M059J (cell line): ENCODE measurements around the genes UQCC5 and ITIH4.

- RAMPAGE, long total RNA, result no peak
Observed at GRCh38 chr3:52372905-52373475, 36.8 kb downstream of the BAP1 start.

- RAMPAGE, long total RNA, result no peak
Observed at GRCh38 chr3:52401221-52402106, 8.3 kb downstream of the BAP1 start.

- RAMPAGE, long total RNA, result no peak
Observed at GRCh38 chr3:52404975-52405725, 4.7 kb downstream of the BAP1 start.

DNA sequence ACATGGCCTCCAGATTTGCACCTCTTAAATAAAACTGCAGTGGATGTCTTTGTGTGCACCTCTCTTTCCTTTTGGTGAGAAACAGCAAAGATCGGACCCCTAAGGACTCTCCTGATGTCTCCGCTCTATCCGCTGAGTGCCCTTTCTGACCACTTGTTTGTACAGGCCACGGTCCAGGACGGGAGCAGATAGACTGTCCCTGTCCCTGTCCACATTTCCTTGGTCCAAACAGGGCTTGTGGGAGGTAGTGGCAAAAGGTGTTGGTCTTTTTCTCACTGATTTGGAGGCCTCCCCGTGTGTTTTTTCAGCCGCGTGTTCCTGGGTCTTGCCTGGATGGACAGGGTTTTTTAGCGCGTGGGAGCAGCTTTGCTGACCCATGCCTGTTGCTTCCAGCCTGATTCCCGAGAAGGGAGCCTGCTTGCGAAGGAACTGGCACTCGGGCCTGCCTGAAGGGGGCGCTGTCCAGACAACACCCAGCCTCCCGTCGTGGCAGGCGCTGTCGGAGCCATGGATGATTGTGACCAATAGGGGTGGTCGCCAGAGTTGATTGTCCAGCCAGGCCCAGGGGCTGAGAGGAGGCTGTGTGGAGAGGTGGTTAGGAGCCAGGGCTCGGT, 13.2 kb upstream of the STAB1 start:
- RAMPAGE, long total RNA, result no peak

GRCh38 chr3:52536259-52536865, at the start of gene UQCC5:
TSS of gene UQCC5 (plus strand) at chr3:52536605.
- RAMPAGE, long total RNA, result no peak

DNA sequence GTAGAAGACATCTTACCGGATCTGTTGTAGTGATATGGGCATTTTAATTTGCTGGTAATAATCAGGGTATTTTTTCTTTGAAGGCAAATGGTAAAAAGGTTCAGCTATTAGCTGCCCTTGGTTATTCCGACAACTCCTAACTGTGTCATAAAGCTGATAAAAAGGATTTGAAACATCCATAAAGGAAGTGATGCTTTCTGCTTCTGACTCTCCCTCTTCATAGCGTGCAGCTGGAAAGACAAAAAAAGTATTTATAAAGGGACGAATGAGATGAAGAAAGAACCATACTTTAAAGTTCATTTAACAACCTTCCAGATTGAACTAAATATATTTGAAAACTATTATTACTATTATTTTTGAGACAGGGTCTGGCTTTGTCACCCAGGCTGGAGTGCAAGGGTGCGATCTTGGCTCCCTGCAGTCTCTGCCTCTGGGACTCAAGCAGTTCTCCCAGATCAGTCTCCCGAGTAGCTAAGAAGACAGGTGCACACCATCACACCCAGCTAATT, 51.2 kb upstream of the GNL3 start:
- RAMPAGE, long total RNA, result no peak

DNA sequence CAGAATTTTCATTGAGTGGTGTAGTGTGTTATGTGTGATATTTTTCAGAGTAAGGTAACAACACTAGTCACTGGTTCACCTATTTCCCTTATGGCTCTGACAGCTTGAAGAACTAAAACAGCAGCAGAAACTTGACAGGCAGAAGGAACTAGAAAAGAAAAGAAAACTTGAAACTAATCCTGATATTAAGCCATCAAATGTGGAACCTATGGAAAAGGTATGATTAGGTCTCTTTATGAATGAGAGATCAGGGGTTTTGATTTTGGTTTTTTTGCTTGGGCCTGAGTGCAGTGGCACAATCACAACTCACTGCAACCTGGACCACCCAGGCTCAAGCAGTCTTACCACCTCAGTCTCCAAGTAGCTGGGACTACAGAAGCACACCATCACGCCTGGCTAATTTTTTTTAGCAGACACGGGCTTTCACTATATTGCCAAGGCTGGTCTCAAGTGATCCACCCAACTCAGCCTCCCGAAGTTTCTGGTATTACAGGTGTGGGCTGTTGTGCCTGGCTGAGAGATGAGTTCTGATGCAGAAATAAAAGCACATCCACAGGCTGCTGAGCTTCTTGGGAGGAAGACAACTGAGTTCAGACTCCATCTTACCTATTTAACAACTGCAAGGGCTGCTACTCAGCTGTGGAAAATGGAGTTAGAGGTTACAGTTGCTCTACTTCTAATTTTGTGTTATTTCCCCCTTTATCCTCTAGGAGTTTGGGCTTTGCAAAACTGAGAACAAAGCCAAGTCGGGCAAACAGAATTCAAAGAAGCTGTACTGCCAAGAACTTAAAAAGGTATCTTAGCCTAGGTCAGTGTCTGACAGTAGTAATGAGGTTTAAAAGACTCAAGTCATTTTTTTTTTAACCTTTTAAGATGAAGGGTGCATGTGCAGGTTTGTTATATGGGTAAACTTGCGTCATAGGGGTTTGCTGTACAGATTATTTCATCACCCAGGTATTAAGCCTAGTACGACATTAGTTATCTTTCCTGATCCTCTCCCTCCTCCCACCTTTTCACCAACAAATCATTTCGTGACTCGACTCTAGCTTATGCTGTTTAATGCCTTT, 1.9 kb downstream of the GNL3 start:
- RAMPAGE, long total RNA, result no peak

- RAMPAGE, long total RNA, result no peak
Observed at GRCh38 chr3:52763472-52763897, 7.3 kb downstream of the NEK4 start.

- RAMPAGE, long total RNA, result no peak
Observed at GRCh38 chr3:52773704-52773954, 2.9 kb upstream of the NEK4 start.

DNA sequence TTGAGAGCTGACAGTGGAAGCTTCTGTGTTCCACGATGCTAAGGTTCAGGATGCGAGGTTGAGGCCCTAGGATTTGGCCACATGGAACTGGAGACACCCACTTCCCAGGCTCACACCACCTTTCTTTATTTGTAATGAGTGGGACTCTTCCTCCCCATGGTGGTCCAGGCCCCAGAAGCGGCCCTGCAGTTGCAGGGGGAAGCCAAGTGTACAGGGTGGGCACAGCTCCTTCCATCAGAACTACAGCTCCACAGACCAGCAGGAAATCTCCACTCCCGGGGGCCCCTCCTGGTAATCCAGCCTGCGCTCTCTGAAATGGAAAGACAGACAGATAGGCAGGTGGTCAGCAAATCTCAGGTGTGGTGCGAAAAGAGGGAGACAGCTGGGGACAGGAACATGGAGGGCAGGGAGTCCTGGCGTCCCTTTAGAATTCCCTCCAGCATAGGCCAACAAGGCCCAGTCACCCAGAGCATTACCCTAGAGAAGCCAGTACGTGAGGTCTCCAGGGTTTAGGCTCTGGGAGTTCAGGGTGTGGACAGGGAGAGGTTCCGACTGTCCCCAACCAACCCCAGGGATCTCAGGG, 17.2 kb downstream of the ITIH4 start:
- RAMPAGE, long total RNA, result no peak

- RAMPAGE, long total RNA, result no peak
Observed at GRCh38 chr3:52816877-52817345, 13.6 kb downstream of the ITIH4 start.

- RAMPAGE, long total RNA, result no peak
Observed at GRCh38 chr3:52817871-52819091, 12.2 kb downstream of the ITIH4 start.

GRCh38 chr3:52820238-52821258, 9.9 kb downstream of the ITIH4 start:
- RAMPAGE, long total RNA, result no peak

DNA sequence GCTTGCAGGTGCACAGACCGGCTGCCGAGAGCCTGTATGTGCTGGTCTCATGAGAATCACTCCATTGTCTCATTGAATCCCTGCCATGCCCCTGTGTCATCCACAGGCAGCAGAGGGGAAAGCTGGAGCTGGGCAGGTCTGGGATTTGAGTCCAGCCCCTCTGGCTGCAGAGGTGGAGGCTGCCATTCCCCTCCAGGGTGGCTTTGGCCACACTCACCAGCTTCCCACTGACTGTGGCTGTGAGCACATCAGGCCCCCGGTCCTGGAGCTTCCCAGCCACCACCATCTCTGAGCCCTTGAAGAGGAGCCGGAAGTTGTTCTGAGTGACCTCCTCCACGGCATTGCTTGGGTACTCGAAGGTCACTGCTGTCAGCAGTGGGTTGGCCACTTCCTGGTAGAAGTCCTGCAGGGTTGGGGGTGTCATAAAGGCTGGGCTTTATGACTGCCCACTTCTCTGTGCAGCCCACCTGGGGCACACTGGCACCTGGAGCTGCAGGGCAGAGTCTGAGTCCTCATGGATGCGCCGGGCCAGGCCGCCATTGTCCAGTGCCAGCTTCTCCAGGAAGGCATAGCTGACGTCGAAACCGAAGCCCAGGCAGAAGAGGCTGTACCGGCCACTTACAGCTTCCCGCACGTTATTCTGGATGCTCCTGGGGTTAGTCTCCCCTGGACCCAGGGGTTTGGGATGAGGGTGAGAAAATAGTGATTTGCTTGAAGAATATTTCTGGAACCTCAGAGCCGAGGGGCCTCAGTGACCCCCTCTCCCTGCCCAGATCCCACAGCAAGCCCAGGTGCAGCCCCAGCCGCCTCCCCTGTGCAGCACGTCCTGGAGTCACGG, 6.9 kb downstream of the ITIH4 start:
- RAMPAGE, long total RNA, result no peak

DNA sequence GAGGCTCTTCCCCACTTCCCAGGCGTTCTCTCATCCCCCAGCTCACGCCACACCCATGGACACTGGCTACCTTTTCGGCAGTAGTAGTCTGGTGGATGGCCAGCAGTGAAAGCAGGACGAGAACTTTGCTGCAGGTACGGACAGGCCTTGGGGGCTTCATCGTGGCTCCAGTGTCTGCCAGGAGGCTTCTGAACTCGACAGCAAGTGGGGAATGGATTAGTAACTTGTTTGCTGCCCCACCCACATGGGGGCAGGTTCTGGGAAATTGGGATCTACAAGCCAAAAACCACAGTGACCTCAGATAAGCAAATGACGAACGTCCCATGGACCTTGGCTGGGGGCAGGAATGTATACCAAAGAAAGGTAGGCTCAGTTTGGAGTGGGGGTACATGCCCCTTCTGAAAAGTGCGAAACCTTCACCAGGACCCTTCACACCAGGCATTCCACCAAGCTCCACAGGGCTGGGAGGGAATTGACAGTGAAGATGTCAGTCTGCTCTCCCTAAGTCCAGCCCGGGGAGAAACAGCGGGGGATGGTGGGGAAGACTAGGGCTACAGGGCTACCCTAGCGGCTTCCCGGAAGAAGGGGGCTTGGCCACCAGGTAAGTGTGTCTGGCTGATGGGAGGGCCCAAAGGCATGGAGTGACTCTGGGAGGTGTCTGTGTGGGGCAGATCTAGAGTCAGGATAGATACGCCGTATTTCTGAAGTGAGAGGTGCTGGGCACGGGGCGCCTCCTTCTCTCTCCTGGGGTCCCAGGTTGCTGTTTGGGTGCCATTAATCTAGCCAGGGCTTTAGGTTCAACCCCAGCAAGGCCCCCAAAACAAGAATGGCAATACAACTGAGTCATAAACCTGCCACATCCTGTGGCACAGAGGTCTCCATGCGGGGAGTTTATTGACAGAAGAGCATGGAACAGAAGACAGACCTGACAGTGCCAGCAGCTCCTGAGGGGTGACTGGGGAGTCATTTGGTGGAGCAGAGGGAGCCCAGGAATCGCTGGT, at the start of gene ITIH4:
Gene ITIH4 (minus strand): TSS at position 190 of the 1,001 bp plus-strand sequence.
- RAMPAGE, long total RNA, result no peak

DNA sequence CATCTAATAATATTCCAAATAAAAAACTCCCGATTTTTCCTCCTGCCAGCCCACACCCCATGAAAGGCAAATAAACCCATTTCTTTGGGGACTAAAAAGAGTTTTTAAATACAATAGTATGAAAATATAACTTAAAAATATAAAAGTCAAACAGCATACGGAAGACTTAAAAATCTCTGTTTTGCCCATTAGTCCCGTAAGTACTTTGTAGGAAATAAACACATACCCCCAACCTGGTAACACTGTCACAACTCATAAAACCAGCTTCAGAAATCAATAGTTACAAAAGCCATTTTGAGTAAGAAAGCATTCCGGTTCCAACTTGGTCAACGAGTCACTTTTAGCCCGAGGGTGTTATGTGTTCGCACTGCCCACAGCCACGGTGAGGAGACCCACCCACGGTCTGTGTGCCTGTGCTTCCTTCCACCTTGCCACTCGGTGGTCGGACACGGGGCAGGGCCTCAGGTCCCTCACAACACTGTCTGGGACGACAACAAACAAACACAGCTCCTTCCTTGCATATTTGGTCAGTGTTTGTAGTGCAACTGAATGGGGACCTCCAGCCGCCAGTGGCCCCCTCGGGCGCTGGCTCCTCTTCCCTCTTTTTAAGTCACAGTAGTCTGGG, 5.0 kb upstream of the MUSTN1 start:
- RAMPAGE, long total RNA, result no peak

DNA sequence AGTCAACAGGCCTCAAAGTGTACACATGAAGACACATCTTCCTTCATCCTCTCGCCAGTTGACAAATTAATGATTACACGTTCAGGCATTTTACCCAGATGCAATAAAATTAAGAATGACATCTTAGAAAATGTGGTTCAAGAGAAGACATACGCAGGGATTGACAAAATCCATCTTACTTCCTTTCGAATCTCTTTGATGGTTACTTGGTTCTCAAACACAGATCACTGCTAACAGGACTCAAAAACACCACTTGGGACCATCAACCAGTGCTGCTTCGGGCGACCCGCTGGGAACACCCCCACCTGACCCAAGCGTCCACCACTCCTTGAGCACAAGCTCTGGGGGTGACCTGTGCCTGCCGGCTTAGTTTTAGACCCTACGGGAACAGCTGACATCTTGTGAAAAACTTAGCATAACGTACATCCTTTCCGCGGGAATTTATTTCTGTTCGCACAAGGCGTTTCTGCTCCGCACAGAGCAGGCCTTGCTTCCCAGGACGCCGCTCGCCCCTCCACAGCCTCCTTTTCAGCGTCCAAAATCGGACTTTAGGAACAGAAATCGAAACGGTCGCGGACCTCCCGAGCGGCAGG, 1.3 kb downstream of the SFMBT1 start:
- RAMPAGE, long total RNA, result no peak

GRCh38 chr3:53164743-53165501, 3.9 kb downstream of the PRKCD start:
- RAMPAGE, long total RNA, result no peak

GRCh38 chr3:53167449-53168268, 6.7 kb downstream of the PRKCD start:
- RAMPAGE, long total RNA, result no peak

- RAMPAGE, long total RNA, result no peak
Observed at GRCh38 chr3:53170129-53171016, 9.4 kb downstream of the PRKCD start.